ENCODE measurements around a stretch of chr15.

DNA sequence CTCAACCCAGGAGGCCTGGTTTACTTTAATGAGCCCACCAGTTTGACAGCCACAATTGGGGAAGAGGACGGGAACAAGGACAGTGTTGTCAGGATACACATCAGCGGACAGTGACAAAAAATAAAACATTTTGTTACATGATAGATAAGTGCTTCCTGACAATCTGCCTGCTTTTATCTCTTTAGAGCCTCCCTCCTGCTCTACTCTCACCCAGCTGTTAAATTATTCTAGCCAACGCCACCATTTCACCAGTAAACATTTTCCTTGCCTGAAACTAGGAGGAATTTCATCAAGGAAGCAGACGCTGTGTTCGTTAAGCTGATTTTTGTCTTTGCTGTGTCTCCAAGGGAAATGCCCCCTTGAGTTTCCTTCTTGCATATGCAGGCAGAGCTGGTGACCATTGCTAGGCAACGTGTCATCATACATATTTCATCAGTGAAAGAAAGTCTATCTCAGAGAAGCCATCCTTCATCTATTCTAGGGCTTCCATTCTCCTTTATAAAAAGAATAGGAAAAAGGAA lies 87.1 kb upstream of the ST8SIA2 start:
- PRO-cap, result no peak
- RAMPAGE, long total RNA, result no peak

DNA sequence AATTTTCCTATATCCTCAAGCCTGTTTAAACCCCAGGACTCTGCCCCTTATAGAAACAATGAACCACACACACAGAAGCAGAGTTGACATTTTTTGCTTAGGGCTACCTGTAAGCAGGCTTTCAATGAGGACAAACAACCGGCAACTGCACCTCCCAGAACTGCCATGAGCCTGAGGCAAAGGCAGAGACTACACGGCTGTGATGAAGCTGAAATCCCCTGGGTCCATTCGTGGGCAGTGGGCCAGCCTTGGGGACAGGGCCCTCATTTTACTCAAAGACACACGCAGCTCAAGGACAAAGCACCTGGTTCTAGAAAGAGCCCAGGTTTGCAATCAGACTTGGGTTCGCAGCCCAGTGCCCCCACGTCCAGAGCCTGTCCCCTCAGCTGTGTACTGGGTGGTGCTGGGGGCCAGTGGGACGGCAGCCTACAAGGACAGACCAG lies 18.0 kb downstream of the FAM174B start:
- PRO-cap, result no peak
- RAMPAGE, long total RNA, result no peak

- PRO-cap, result no peak
- RAMPAGE, long total RNA, result no peak
These were observed 2.9 kb downstream of the FAM174B start for GRCh38 chr15:92652587-92653085.

DNA sequence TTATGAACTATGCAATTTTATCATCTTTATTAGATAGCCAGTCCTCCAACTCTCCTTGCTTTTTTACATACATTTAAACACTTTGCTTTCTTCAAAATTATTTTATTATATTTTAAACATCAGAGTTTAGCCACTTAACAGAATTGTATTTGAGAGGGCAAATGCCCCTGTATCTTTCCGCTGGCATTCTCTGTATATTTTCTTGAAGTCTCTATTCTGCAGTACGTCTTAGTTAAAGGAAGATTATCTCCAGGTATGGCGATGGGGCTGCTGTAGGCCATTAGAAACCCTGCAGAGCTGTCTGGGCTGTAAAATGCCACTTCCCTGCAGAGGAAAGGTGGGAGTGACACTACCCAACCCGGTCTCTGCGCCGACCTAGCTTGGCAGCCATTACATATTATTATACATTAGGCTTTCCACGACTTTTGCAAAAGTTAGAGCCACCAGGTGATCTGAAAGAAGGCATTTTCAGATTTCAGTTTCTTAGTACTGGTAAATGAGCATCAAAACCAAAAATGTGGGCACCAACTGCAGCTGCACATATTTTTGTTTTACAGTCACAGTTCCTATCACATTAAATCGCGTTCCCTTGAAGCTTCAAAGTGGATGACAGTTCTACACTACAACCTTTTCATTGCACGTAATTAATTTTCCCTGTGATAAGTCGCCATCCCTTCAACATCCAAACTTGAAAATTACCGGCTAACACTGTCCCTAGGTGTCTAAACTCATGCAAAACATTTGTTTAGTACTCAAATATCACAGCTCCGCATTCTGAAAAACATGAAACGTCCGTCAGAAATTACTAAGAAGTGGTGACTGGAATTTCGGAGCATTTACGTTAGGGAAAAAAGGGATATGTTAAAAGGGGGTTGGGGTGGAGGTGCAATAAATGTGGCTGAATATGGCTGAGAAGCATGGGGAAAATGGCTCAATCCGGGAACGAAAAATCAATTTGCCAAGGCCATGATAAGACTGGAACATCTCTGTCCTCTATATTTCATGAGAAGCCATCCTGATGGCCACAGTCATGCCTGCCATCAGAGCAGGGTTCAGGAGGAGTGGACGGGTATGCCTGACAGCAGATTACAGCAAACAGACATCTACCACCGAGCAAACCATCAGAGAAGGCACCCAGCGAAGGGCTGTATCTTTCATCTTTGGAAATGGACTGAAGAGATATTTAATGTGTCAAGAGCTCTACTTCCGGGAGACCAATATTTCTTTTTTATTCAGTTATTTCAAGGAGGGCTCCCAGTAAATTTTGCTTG lies 81.3 kb upstream of the CHD2 start:
- PRO-cap, result no peak
- RAMPAGE, long total RNA, result no peak

DNA sequence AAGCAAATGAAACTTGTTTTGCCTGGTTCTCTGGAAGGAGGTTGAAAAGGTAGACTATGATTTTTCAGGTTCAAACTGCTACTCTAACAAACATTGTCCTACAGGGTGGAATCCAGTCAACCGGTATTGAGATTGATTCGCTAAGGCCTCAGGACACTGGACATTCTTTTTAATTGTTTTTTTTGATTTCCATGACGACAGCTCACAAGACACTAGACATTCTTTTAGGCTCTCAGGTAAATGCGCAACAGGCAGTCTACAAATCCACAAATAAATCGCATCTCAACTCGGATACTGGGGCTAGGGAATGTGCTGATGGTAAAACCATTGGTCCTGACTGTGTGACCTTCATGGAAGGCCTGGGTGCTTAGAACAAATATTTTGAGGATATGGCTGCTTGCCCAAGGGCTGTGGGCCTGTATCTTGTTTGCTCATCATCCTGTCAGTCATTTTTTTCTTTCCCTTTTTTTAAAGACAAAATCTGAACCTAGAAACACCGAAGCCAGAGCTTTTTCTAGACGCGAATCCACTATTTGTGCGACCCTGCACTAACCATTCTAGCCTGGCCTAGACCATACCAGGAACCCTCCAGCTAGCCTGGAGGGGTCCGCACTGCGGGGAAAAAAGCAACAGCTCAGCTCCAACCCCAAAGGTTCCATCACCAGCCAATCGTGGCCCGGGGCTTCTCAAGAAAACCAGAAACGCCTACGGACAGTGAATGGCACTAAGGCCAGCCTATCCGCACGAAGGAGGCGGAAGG lies 18.2 kb upstream of the CHD2 start:
- PRO-cap, result bidirectional peak, plus-strand start outside the sequence, minus-strand start at position 614 of the sequence
- RAMPAGE, long total RNA, result no peak

DNA sequence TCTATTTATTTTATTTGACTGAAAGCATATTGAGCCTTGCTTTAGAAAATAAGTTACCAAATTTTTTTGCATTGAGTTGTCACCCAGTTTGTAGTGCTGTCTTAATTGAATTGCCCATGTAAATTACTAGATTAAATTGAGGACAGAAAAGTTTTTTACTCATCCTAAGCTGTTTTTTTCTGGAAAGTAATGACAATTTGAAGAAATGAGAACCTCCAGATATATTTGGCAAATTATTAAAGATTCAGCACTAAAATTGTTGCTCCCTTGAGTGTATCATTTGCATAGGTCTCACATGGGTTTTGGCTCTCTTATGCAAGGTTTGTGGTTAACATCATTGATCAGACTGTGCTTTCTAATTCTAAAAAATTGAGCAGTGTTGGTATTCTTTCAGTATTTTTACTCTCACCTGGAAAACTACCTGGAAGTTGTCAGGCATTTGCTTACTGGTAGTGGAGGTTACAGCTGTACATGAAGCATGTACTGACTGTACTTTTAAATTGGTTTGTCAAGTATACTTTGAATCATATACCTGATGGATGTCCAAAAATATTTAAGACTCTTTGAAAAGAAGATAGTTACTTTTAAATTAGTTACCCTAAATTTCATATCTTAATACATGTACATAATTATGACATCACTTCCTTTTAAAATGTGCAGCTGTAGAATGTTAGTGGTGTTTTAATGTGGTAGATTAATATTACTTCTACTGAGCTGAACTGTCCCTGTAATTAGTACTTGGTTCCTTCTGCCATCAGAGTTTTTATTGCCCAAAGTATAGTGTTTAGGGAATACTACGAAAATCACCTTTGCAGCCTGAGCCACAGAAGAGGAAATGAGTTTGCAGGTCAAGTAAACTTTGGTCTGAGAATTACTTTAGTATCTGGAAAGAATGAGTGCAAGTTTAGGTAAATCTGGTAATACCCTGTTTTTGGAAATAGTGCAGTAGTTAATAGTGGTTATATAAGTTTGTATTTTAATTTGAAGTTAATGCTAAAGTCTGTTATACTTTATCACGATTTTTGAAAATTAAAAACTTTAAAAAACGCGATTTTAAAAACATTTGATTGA lies 2.7 kb downstream of the CHD2 start:
- PRO-cap, result unidirectional peak, plus-strand start at position 692 of the sequence
- RAMPAGE, long total RNA, result no peak

DNA sequence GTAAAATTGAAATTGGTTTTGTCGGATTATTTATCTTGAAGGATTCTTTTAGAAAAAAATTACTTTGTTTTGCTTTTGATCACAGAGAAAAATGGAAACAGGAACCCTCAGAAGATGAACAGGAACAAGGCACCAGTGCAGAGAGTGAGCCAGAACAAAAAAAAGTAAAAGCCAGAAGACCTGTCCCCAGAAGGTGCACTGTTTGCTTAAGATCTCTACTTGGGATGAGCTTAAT lies 37.2 kb downstream of the CHD2 start:
- PRO-cap, result no peak
- RAMPAGE, long total RNA, result no peak

GRCh38 chr15:92992833-92993390 lies 92.8 kb downstream of the CHD2 start:
- PRO-cap, result no peak
- RAMPAGE, long total RNA, result no peak

DNA sequence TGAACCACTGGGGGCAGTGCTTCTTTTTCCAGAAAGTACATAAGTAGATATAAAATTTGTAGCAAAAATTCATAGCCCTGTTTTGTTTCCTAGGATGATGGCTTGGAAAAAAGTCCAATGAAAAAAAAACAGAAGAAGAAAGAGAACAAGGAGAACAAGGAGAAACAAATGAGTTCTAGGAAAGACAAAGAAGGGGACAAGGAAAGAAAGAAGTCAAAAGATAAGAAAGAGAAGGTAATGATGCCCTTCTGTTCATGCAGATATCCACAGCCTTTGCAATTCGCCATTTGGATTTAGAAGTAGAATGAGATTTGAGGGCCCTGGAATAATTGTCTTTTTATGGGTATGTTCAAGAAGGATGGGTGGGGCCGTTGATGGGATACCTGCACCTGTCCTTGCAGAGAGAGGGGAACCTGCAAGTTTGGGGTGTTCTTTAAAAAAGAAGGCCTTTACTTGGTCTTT lies 86.9 kb downstream of the RGMA start:
- PRO-cap, result no peak
- RAMPAGE, long total RNA, result no peak

DNA sequence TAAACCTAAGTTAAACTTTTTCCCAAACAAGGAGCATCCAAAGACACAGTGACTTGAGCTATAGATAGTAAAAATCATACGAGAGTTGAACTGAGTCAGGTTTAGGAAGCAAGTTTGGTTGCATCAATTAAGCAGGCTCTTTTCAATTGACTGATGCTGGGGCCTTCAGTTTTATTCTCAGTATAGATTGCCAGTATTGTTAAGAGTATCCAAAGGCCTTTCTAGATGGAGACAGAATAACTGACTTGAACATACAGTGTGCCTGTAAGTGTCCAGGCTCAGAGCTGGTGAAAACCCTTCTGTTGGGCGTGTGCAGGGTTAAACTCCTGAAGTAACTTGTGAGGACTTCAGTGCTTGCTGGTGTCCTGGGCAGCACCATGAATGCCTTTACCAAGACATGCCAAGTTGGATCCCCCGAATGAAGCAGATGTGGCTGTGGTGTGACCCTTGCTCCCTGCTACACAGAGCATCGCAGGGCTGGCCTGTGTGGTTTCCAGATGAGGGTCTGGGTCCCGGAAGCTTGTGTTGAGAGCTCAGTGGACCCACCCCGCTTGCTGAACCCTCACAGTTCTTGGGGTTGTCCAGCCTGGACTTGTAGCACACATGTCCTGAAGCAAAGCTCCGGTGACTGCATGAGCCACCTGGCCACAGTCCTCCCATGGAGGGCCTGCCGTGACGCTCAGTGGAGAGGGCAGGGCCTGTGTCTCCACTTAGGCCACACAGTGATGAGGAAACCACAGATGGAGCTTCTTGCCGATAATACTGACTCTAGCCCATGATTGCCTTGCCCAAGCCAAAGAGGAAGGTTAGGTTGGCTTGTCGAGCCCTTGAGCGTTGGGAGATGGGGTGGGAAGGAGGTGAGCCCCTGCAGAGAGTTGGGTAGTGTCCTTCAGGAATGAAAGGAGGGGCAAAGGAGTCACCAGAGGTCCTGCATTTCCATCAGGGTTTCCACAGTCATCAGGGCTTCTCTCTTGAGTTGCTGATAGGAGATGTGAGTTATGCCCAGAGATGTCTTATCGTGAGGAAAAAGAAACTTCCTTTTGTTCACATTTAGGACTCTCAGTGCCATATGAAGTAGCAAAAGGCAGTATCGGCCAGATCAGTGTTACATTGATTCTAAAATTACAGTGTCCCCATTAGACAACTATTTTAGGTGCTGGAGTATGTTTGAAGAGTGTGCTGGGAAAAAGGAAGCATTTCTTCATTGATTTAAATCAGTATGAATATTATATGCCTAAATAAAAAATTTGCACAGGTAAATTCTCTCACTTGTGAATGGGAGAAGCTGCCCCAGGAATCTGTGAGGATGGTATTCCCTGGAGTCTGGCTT lies 62.6 kb downstream of the RGMA start:
- PRO-cap, result no peak
- RAMPAGE, long total RNA, result no peak

- PRO-cap, result no peak
- RAMPAGE, long total RNA, result no peak
These were observed 61.4 kb downstream of the RGMA start for GRCh38 chr15:93027290-93028276.

- PRO-cap, result no peak
- RAMPAGE, long total RNA, result no peak
These were observed 25.2 kb downstream of the RGMA start for GRCh38 chr15:93063886-93064185.

DNA sequence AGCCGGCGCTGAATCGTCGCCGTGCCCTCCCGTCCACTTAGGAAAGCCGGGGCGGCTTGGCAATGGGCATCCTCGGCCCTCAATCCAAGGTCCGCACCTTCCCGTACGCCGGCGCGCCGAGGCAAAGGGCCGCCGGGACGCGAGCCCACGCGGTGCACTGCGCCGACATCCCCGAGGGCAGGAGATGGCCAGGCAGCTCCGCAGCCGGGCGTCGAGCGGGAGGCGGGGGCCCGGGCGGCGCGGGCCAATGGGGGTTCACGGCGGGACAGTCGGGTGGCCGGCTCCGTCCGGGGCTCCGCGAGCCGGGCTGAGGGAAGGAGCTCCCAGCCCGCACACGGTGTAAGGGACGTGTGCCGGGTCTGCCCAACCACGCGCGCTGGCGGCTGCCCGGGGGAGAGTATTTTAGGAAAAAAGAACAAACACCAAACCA lies 694 bp downstream of the RGMA start:
- PRO-cap, result no peak
- RAMPAGE, long total RNA, result no peak

GRCh38 chr15:93245192-93245751 lies 156.3 kb upstream of the RGMA start:
- PRO-cap, result no peak
- RAMPAGE, long total RNA, result no peak

- PRO-cap, result no peak
- RAMPAGE, long total RNA, result no peak
These were observed 369.4 kb upstream of the MCTP2 start for GRCh38 chr15:93861974-93862294.

DNA sequence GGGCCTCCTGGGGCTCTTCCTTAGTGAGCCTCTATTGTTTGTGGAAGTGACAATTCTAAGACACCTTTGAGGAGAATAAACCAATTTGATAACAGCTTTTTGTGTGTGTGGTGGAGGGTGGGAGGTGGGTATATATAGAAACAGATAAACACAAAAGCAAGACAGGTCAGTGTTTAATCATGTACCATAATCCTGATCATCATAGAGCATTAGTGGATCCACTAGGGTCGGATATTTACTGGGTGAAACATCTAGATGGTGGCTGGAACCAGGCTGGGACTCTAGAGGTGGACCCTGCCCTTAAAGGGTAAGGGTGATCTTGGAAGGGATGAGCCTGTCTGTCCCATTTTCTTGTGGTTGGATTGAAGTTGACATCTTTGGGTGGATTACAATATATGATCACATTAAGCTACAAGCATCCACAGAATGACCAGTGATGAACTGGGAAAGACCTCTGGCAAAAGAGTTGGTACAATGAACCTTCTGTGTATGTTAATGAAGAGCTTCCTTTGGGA lies 336.6 kb downstream of the MCTP2 start:
- PRO-cap, result no peak
- RAMPAGE, long total RNA, result no peak

DNA sequence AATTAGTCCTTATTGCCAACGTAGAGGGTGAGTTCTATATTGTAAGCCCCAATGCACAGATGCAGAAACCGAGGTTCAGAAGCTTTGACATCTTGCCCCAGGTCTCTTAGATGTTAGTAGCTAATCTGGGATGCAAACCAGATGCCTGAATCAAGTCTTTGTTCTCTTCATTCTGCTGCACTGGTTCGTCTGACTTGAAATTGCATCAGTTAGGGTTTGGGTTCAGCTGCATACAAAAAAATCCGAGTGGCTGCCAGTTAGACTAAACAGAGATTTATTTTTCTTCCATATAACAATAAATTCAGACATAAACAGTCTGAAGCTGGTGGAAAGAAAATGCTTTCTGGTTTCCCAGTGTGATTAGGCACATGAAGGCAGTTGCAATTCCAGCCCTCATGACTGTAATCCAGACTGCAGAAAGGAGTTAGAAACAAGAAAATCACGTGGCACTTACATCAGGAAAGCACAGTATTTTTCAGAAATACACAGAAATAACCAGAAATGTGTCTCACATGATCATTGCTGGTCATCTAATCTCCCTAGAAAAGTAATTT lies 930.7 kb downstream of the MCTP2 start:
- PRO-cap, result no peak
- RAMPAGE, long total RNA, result no peak

GRCh38 chr15:95169666-95170958 lies 938.8 kb downstream of the MCTP2 start:
- PRO-cap, result no peak
- RAMPAGE, long total RNA, result no peak

GRCh38 chr15:95196159-95197025 lies 965.0 kb downstream of the MCTP2 start:
- PRO-cap, result no peak
- RAMPAGE, long total RNA, result no peak

- PRO-cap, result no peak
- RAMPAGE, long total RNA, result no peak
These were observed 1028.6 kb downstream of the MCTP2 start for GRCh38 chr15:95259966-95260383.

All from OCI-LY7 (cell line).